Measurements from ENCODE around the genes LAGE3 and TMLHE.

GRCh38 chrX:153981551-153982458 is 9.3 kb downstream of the TMEM187 start:
- PRO-cap: bidirectional peak, plus-strand start at chrX:153981987, minus-strand start at chrX:153981748

DNA sequence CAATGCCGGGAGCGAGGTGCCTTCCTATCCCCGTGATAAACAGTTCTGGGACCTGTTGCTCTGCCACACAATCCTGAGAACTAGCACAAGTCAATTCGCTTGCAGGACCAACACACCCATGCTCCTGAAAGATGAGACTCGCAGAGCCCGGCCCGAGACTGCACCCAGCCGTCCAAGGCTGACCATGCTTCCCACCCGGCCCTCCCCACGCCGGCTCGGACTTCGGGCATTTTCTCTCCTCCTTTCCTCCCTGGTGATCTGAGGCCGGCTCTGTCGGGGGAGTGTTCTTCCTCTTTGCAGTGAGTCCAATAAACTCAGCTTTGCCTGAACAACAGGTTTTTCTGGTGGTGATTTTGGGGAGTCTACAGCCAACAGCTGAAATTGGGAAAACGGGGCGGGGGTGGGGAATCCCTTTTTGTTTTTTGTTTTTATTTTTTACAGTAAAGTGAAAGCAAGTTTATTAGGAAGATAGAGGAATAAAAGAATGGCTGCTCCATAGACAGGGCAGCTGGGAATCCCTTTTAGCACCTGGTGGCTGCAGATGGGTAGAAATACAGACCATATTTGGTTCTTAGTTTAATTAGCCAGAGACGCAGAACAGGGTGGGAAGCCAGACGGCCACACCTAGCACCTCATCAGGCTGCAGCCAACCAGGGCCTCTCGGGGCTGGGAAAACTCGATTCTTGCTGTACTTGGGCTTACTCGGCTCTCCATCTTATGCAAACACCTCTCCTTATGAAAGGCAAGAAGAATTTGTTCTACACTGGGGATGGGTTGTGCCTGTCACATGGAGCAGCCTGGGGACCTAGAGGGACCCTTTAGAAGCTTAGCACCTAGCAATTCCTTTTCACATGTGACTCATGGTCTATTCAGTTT is 19.9 kb downstream of the IRAK1 start:
- PRO-cap: no peak

DNA sequence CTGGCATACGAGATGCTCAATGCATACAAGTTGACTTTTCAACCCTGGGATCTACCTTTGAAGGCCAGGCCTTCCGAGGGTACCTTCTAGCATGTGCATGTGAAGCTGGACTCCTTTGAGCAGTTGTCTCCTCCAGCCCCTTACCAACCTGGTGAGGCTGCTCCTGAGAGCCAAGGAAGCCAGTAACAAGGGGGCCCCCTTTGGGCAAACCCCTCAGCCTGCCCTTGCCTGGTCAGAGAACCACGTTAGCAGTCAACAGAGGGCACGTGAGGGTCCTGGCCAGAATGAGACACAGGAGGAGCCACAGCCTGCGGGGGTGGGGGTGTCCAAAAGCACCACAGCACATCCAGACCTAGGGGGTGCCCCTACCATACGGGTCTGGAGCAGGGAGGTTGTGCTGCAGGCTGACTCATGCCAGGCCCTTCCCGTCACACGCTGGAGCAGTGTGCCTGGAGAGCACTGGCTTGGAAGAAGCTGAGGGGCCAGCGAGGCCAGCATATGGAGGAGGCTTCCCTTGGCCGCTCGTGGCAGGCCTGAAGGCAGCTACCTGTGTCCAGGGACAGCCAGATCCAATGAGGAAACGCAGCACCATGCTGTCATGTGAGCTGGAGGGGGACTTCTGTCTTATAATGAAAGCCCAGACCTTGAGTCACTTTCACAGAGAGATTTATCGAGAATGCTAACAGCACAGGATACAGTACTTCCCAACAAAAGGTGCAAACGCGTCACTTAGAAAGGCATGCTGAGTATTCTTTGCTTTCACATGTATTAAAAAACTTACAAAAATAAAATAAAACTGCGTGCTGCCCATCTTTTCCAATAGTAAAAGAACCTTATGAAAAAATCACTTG is 1.4 kb upstream of the IRAK1 start:
- PRO-cap: no peak

GRCh38 chrX:154024993-154025824 is 5.5 kb upstream of the IRAK1 start:
- PRO-cap: no peak

DNA sequence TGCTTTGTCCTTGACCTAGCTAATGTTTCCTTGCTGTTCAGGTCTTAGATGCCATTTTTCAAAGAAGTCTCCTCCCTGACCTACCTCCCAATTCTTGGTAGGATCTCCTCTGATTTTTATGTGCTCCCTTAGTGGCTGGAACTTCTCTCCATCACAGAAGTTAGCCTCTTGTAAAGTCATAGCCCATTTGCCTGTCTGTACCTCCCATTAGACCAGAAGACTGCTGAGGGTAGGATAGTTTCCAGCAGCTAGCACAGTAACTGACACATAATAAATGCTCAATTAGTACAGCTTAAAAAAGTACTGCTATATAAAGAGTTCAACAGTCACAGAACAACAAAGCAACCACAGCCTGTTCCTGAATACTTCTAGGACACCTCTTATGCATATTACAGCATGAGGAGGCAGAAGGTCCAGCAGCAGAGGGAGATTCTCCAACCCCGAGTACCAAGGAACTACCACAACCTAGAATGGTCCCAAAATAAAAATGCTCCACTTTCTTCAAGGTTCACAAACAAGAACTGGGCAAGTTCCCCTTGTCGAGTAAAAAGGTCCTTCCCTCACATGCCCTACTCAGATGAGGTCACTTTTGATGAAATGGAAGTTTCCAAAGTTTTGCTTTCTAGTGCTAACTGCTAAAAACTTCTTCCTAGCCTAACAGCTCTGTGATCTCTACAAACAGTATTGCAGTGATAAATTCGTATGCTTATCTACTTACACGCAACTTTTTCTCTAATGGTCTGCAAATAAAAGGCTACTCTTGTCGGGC is 13.0 kb downstream of the MECP2 start:
- PRO-cap: no peak

GRCh38 chrX:154121390-154121747 is 22.7 kb upstream of the OPN1LW start:
- PRO-cap: no peak

DNA sequence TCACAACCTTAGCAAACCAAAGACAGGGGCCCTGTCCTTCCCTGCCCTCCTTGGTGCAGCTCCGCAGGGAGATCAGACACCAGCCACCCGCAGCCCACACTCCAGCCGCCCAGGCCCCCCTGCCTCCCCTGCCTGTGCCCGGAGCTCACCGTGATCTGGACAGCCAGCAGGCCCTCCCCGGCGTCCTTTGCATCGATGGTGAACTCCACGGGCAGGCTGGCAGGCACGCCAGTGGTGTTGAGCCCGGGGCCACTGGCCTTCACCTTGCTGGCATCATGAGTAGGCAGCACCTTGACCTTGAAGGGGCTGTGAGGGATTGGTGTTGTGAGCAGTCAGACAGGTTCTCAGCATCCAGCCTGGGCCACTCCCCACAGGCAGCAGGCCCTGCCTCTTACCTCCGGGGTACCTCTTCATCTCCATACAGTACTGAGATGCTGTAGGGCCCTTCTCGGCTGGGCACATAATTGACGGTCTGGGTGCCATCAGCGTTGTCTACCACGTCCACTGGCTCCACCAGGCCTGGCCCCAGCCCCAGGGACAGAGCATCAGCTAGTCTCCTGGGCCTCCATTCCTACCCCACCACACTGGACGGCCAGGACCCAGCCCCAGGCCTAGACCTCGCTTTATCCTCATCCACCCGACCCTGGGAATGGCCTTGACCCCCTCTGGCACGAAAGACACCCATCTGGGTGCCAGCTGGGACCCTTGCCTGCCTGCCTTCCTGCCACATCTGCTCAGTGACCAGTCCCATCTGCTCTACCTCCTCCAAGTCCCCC is 16.2 kb downstream of the FLNA start:
- PRO-cap: no peak

GRCh38 chrX:154360492-154360846 is 14.0 kb downstream of the FLNA start:
- PRO-cap: no peak

DNA sequence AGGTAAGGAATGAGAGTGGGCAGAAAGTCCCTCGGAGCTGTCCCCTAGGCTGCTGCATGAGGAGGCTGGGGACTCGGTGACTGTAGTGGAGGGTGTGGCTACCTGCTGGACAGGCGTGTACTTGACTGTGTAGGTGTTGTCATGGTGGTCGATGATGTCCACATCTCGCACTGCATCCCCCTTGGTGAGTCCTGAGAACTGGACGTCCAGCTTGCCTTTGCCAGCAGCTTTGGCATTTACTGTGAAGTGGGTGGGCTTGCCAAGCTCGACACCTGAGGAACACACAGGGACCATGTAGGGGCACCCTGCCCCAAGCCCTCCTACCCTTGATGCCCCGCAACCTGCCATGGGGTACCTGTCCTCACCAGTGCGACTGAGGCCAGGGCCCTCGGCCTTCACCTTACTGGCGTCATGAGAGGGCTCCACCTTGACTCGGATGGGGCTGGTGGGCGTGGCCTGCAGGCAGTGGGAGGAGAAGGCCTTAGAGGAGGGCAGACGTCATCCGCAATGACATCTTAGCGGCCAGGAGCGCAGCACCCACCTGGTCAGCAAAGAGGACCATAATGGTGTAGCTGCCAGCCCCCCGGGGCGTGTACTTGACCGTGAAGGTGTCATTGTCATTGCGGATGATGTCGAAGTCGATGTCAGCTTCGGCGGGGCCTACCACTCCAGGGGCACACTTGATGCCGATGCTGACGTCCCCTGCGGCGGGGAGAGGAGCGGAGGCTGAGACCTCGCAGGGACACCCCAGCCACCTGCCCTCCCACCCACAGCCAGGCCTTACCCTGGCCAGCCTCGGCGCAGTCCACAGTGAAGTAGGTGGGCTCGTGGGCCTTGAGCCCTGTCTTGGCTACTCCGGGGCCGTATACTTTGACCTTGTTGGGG is 12.3 kb downstream of the FLNA start:
- PRO-cap: no peak

GRCh38 chrX:154365788-154366739 is 8.4 kb downstream of the FLNA start:
- PRO-cap: no peak

DNA sequence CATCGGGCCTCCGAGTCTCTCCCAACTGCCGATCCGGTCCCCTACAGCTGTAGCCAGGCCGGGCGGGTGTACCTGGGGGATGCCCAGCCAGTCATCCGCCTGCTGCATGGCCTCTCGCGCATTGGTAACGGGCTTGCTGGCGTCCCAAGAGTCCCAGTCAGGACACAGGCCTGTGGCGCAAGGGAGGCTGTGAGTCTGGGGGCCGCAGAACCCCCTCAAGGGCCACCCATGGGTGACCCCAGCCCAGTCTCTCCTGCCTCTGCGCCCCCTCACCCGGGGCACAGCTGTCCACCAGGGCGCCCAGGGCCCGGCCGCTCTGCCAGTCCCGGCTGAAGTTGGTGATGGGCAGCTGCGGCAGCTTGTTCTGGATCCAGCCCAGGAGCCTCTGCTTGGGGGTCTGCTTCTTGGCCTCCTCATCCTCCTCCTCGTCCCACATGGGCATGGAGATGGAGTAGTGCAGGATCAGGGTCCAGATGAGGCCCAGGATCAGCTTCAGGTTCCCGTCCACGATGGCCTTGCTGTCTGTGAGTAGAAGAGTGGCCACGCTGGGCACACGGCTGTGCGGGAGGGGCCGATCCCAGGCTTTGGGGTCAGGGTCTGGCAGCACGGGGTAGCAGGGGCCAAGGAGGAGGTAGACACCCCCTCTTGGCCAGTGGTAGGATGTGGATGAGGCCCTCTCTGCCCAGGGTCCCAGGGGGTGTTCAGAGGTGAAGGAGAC is 6.7 kb downstream of the FLNA start:
- PRO-cap: no peak

DNA sequence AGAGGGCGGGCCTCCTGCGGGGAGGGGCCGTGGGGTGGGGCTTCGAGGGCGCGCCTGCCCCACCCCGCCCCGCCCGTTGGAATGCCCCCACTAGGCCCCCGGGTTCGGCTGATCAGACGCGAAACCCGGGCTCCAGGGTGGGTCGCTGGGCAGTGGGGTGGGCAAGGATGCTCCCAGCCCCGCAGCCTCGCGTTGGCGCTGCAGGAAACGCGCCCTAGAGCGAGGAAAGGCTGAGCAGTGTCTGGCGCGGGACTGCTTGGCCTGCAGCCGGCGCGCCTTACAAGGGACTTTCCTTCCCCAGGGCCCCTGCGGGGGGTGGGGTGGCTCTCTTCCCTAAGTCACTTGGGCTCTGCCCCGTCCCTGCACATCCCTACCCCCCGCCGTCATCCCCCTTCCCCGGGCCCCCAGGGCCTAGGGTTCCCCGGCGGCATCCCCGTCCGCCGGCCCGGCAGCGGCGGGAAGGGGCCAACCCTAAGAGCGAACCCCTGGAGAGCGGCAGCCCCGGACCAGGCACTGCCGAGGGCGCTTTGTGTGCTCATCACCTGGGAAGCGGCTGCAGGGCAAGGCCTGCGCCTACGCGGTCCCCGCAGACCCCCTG is 2.9 kb downstream of the FLNA start:
- PRO-cap: bidirectional peak, plus-strand start at position 111 of the sequence, minus-strand start outside the sequence

DNA sequence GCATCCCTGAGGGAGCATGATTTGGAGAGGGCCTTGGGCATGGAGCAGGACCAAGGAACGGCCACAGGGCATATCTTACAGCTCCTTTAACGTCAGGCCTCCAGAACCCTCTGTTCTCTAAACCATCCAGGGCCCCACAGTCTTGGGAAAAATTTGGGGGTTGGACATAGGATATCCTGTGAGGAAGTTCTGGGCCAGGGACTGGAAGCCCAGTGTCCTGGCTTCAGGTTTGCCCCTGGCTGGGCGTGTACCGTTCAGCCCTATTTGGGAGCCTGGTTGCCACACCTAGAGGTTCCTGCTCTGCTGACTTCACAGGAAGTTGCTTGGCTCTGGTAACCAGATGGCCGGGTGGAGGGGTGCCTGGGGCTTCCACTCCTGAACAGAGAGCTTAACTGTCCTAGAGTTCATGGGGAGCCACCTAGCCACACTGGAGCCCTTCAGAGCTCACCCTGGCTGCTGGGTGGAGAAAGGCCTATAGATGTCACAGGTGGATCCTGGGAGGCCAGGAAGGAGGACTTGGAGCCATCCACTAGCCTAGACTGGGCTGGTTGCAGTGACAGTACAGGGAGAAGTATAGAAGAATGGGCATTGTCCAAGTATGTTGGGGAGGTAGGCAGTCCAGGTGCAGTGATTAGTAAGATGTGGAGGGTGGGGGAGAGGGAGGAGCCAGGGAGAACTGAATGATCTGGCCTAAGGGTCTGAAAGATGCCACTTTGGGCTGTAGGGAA is 1.2 kb downstream of the TAFAZZIN start:
- PRO-cap: no peak

DNA sequence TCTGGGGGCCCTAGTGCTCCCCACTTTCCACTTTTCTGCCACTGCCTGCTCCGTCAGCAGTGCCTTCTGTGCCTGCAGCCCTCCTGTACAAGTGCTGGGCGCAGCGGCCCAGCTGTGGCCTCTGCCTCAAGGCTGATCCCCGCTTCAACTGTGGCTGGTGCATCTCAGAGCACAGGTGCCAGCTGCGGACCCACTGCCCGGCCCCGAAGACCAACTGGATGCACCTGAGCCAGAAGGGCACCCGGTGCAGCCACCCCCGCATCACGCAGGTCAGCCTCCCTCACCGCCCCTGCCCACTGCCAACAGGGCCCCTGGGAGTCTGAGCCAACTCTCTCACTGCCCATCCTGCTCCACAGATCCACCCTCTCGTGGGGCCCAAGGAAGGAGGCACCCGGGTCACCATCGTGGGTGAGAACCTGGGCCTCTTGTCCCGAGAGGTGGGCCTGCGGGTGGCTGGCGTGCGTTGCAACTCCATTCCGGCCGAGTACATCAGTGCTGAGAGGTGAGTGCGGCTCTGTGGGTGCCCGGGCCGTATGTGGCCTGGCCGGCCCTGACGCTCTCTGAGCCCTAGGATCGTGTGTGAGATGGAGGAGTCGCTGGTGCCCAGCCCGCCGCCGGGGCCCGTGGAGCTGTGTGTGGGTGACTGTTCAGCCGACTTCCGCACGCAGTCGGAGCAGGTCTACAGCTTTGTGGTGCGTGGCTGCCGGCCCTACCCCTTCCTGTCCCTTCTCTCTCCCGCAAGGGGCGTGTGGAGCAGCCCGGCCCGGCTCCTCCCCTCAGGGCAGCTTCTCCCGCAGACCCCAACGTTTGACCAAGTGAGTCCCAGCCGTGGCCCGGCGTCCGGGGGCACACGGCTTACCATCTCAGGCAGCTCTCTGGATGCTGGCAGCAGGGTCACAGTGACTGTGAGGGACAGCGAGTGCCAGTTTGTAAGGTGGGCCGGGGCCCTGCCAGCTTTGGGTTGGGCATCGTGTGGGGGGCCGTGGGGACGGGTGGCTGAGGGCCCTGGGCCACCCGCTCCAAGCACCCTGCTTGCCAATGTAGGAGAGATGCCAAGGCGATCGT is 7.8 kb downstream of the PLXNA3 start:
- PRO-cap: no peak

- PRO-cap: bidirectional peak, plus-strand start at chrX:154479068, minus-strand start at chrX:154478952; bidirectional peak, plus-strand start at chrX:154479362, minus-strand start at chrX:154479213
Observed at GRCh38 chrX:154478647-154479768, at the start of gene LAGE3. Gene LAGE3, minus strand, starts transcription at chrX:154479281.

DNA sequence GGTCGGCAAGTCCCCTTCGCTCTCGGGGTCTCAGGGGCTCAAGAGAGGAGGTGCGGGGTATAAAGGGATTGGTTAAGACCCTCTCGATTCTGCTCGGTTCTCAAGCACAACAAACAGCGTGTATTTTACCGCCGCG is 183 bp downstream of the G6PD start:
- PRO-cap: no peak

- PRO-cap: no peak
Observed at GRCh38 chrX:154727639-154728509, 23.0 kb downstream of the GAB3 start.

- PRO-cap: no peak
Observed at GRCh38 chrX:154770154-154771123, 7.8 kb downstream of the DKC1 start.

DNA sequence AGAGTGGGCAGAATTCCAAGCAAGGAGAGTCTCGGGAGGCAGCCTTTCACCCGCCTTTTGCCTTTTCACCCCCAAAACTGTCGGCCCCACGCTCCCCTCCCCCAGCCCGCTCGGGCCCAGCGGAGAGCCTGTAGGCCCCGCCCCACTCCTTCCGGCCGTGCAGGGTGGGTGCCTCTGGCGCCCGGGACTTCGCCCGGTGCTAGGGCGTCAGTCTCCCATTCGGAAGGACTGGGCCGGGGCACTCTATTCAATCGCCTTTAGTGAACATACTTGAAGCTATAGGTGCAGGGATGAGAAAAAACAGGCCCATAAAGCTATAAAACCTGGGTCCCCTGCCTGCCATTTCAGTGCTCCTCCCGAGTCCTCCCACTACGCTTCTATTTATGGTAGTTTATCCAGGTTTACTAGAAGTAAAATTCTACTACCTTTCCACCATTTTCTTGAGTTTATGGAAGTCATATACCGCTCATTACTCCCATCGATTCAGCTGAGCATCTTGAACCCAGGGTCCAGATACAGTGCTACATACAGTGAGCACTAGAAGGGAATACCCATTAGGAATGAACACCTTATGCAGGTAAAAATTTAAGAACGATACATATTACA is at the start of gene TMLHE:
Gene TMLHE, minus strand, starts transcription at position 130 of the 606 bp plus-strand sequence.
- PRO-cap: bidirectional peak, plus-strand start at position 218 of the sequence, minus-strand start at position 121 of the sequence